ENCODE measurements around the gene PAK2.

DNA sequence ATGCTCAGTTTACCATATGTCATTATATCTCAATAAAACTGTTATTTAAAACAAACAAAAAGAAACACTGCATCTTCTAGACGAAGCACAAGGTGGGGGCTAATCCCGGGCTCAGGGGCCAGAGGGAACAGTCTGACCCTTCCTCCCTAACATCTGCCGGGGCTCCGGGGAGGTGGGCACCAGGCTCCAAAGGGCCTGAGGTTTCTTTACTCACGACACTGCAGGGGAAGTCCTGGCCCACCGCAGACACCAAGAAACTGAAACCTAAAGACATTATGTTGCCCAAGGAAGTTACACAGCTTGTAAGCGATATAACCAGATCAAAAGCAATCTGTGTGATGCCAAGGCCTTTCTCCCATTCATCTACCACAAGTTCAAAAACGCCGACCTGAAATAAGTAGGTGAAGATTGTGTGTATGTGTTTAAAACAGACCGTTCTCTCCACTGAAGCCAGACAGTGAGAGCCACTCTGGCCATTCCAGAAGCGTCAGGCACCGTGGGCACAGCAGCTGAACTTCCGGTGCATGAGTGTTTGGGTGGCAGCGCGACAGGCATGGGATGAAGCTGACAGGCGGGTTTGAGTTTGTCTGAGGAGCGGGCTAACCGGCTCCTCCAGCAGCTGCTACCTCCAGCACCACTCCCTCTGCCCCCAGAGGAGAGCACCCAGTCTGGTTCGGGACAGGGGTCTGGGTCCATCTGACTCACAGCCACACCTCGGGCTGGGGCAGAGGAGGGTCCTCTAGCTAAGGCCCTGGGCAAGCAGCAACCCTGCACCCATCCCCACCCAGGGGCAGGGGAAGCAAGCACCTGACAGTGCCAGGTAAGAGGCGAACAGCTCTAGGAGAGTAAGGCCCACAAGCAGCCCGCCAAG lies 1.4 kb downstream of the TNK2 start:
- PRO-cap: no peak
- RAMPAGE, long total RNA, 2 experiments: no peak in any of the 2 experiments

DNA sequence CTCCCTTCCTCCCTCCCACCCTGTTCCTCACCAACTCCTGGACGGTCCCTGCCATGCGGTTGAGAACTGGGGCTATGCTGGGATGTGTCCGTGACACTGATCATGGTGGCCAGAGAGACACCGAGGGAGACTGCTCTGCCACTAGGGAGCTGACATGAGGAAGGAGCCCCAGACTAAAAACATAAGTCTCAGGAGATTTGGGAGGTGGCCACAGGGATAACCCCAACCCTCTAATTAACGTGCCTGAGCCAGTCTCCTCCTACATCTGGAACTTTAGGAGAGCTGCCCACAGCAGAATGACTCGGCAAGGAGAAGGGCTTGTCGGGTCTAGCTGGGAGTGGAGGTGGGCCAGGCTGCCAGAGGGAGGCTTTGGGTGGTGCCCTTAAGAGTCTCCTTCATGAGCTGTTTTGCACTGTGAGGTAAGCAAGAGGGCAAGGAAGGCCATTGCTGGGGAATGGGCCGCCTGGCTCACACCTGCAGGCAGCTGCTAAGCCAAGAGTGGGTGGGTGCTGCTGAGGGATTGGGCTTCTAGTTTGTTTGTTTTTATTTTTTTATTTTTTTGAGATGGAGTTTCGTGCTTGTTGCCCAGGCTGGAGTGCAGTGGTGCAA lies 3.5 kb upstream of the TNK2 start:
- PRO-cap: no peak
- RAMPAGE, long total RNA, 2 experiments: no peak in any of the 2 experiments

- PRO-cap: no peak
- RAMPAGE, long total RNA, 2 experiments: no peak in any of the 2 experiments
Measured at GRCh38 chr3:195921116-195921723, 12.9 kb upstream of the TNK2 start.

DNA sequence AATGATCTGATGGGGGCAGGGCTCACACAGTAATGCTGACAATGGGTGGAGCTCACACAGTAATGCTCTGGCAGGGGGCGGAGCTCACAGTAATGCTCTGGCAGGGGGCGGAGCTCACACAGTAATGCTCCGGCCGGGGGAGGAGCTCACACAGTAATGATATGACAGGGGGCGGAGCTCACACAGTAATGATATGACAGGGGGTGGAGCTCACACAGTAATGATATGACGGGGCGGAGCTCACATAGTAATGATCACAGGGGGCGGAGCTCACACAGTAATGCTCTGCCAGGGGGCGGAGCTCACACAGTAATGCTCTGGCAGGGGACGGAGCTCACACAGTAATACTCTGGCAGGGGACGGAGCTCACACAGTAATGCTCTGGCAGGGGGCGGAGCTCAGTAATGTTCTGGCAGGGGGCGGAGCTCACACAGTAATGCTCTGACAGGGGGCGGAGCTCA lies 53.1 kb upstream of the TNK2 start:
- PRO-cap: no peak
- RAMPAGE, long total RNA, 2 experiments: no peak in any of the 2 experiments

DNA sequence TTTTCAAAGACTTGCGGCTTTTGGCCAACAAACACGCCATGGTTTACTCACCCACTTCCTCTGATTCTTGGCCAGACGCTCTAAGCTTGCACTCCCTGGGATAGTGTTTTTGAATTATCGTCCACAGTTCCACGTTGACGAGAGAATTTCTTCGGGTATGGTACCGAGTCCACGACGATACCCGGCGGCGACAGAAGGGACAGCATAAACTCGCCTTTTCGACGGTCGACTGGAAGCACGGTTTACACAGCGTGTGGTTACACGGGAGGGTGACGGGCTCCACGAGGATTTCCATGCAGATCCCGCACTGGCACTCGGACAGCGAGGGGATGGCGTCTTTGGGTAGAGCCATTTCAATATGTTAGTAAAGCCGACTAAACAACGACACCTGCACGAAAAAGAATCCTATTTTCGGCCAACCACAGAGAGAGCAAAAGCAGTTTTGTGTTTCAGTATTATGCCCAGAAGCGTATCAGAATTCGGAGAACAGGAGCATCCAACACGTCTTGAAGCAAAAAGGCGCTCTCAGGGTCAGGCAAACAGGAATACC lies 671 bp downstream of the RNF168 start:
- PRO-cap: unidirectional peak, plus-strand start at position 71 of the sequence
- RAMPAGE, long total RNA, 2 experiments: no peak in any of the 2 experiments

DNA sequence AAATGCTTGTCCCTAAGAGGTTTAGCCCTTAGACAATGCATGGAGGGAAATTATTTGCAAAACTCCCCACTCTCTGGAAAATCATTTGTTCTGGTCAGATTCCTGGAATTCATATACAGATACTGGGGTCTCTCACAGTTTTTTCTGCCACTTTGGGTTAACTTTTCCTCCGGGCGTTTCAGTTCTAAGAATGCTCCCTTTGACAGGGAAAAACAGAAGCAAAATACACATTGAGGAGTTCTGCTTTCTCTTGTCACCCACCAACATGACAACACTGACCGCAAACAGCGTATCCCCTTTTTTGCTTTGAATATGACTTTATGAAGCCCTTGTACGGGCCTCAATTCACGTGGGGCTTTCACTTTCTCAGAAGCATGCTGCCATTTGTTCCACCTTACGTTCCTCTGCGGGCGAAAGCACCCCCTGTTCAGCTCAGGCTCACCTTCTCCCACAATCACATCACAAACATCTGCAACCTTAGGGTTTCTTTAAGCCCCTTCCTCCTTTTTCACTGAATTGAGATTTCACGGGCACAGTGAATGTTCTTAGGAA lies 15.1 kb upstream of the NRROS start:
- PRO-cap: no peak
- RAMPAGE, long total RNA, 2 experiments: no peak in any of the 2 experiments

DNA sequence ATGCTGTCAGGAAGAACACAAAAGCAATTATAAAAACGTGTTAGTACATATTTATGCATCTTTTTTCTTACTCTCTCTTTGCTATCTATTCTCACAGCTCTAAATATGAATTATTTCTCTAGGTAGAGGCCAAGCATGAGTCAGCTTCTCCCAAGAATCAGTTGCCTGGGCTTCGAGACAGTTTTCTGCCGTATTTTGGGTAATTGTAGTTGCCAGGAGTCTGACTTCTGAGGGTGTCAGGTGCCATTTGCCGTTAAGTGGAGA lies 7.9 kb upstream of the NRROS start:
- PRO-cap: no peak
- RAMPAGE, long total RNA, 2 experiments: no peak in any of the 2 experiments

GRCh38 chr3:196657610-196658347 lies 18.3 kb downstream of the NRROS start:
- PRO-cap: no peak
- RAMPAGE, long total RNA, 2 experiments: no peak in any of the 2 experiments

DNA sequence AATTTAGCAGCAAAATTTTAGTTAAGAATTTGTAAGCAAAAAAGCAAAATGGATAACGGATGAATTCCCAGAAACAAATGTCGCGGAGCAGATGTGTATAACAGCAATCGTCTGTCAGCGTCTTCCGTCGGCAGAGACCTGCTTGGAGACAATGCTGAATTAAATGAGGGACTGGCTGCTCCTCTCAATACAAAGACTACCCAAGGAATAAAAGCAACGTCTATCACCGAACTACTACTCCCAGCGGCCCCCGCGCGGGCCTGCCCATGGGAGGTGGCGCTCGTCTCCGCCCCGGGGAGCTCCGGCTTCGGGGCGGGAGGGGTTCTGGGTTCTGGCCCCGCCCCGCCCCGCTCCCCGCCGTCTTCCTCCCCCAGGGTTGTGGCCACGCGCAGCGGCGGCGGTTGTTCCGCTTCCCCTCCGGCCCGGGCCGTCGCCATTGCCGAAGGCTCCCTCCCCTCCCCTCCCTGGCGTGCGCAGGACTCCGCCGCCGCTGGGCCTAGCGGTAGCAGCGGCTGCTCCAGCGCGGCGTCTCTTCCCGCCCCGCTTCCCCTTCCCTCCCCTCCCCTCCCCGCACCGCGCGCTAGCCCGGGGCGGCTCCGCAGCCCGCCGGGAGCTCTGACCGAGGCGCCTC lies at the start of gene PAK2:
PAK2 (plus strand) TSS at position 360 of the 631 bp plus-strand sequence.
- PRO-cap: unidirectional peak, plus-strand start at position 298 of the sequence; unidirectional peak, plus-strand start at position 360 of the sequence
- RAMPAGE, long total RNA, 2 experiments: no peak in any of the 2 experiments

GRCh38 chr3:196740129-196740827 lies 621 bp downstream of the PAK2 start:
- PRO-cap: unidirectional peak, minus-strand start at chr3:196740429; unidirectional peak, minus-strand start at chr3:196740463; unidirectional peak, minus-strand start at chr3:196740606
- RAMPAGE, long total RNA, 2 experiments: no peak in any of the 2 experiments

DNA sequence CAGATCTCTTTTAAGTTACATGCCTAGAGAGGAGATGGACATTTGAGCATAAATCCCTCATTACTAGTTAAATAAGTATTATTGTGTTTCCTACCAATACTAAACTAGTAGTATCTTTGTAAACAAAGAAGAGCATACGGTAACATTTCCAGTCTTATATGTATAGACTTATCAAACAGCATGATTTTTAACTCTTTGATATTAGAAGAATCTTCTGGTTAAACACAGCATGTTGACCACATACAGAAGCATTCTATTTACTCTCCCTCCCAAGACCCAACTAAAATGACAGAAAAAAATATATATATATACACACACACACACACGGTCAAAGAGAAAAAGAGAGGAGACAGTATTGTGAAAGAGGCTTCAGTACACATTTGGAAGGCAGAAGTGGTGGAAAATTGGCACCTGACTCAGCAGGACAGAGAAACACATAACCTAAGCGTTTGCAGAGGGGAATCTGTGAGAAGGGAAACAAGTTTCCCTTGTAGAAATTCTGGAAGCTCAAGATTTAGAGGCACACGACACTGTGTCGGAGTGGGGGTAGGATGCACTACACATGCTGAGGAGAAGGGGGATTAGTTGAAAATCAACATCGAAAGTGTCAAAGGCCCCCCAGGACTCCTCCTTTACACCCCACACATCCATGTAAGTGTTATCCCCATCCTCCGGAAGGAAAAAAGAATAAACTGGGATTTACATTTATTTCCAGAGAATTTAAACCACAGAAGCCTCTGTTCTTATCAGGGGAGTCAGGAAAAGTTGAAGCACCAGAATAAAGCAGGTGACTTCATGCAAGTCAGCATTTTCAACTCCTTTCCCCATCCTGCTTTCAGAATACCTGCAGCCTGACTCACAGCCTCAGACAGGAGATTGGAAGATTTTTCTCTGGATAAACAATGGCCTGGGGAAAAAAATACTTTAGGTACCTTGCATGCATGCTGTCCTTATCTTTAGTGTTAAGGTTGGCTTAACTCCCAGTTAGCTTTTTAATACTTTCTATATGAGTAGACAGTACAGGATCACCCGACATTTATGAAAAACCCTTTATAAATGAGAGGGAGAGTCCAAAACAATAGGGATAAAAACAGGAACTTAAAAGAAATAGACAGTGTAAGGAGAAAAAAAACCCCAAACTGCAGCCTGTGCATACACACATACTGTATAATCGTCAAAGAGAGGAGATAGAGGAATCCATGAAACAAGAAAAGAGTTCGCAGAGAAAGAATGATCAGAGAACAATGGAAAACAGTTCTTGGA lies 53.3 kb downstream of the PAK2 start:
- PRO-cap: no peak
- RAMPAGE, long total RNA, 2 experiments: no peak in any of the 2 experiments

- PRO-cap: no peak
- RAMPAGE, long total RNA, 2 experiments: no peak in any of the 2 experiments
Measured at GRCh38 chr3:196941497-196942265, 647 bp downstream of the NCBP2 start.

DNA sequence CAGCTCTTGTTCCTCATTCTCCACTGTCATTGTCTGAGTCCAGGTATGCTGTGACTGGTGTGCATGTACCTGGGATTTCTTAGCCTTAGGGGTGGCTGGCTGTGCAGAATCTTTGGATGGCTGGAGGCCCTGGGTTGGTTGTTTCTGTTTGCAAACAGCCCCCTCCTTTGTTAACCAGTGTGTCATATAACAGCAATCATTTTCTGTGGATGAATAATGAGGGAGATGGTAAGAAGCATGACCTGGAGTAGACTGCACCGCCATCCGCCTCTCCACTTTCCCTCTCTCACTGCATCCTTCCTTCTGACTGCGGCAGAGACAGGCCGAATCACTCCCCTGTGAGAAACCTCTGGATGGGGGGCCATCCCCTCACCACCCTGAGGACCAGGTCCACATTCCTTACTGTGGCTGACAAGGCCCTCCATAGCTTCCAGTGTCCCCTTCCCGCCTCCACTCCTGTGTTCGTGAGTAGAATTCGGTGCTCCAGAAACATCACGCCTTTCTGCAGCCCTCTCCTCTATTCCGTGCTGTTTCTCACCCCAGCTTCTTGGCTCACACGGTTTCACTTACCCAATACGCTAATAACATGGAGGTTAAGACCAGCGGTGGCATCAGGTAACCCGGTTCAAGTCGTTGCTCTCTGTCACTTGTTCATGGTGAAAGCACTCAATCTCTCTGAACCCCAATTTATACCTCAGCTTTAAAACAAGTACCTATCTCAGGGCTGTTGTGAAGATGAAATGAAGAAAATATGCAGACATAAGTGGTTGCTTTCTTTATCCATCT lies 2.8 kb downstream of the PIGZ start:
- PRO-cap: no peak
- RAMPAGE, long total RNA, 2 experiments: no peak in any of the 2 experiments

- PRO-cap: unidirectional peak, minus-strand start at chr3:196970014
- RAMPAGE, long total RNA, 2 experiments: no peak in any of the 2 experiments
Measured at GRCh38 chr3:196969224-196970331, 945 bp upstream of the PIGZ start.

GRCh38 chr3:197060182-197060468 lies 30.5 kb upstream of the MELTF start:
- PRO-cap: no peak
- RAMPAGE, long total RNA, 2 experiments: no peak in any of the 2 experiments

GRCh38 chr3:197062988-197063710 lies 33.5 kb upstream of the MELTF start:
- PRO-cap: no peak
- RAMPAGE, long total RNA, 2 experiments: no peak in any of the 2 experiments

DNA sequence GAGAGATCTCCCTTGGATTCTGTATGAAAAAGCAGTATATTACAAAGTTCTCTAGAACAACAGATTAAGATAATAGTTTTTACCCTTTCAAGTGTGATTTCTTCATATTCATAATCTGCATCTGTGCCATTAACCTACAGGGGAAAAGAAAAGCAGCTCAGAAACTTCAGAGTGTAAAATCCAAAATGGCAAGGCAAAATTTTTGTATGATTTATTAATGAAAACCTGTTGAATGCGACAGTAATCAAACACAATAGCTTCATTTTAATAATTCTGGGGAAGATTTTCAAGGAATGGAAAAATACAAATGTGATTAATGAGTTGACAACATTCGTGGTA lies 113.0 kb upstream of the MELTF start:
- PRO-cap: no peak
- RAMPAGE, long total RNA, 2 experiments: no peak in any of the 2 experiments

DNA sequence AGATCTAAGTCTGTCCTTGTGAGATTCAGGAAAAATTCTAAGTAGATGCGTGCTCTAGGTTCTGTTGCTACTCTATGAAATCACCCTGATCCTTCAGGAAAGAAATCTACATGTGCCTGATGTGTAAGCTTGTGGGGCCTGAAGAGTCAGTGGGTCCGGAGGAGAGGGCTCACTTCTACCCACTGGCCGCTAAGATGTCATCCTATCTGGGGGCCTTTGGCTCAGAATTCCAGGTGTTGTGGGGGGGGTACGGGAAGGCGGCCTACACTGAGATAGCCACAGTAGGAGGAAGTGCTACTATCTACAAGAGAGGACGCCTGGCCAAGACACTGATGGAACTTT lies 111.7 kb downstream of the BDH1 start:
- PRO-cap: no peak
- RAMPAGE, long total RNA, 2 experiments: no peak in any of the 2 experiments

DNA sequence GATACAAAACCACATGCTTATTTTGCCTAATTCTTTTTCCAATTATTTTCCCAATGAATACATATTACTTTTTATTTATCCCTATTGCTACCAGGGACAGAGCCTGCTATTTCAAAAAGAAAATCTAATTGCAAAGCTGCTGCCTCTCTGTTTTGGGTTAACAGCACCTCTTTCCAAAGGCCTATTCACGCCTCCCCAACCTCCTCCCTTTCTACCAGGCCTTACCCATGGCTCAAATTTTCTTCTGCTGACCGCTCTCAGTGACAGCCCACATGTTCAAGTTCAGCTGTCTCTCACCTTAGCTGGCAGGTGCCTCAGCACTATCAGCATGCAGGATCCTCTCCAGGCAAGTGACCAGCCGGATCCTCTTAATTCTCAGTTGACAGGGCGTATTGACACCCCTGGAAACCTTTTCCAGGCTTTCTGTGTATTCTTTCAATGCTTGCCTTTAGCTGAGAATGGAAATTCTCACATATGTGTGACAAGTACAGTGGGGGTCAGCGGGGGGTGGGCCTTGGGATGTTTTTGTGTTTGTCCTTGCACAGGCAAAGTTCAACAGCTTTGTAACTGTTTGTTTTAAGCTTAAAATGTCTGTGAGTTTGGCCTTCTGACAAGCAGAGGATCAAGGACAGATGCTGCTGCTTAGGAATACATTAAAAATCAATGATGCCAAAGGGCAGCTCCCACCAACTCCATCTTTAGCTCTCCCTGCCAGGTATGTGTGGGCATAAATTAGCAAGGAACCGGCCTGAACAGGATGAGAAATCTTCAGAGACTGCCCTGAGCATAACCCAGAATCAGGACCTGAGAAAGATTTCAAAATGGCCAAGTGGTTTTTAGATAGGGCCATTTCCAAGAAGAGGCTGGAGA lies 17.4 kb upstream of the BDH1 start:
- PRO-cap: no peak
- RAMPAGE, long total RNA, 2 experiments: no peak in any of the 2 experiments

- PRO-cap: no peak
- RAMPAGE, long total RNA, 2 experiments: no peak in any of the 2 experiments
Measured at GRCh38 chr3:197664457-197665203, 72.1 kb downstream of the RUBCN start.

All from breast epithelium (tissue), 2 donors.